Left cardiac atrium (tissue), 1 donor: ENCODE measurements around a stretch of chr3.

DNA sequence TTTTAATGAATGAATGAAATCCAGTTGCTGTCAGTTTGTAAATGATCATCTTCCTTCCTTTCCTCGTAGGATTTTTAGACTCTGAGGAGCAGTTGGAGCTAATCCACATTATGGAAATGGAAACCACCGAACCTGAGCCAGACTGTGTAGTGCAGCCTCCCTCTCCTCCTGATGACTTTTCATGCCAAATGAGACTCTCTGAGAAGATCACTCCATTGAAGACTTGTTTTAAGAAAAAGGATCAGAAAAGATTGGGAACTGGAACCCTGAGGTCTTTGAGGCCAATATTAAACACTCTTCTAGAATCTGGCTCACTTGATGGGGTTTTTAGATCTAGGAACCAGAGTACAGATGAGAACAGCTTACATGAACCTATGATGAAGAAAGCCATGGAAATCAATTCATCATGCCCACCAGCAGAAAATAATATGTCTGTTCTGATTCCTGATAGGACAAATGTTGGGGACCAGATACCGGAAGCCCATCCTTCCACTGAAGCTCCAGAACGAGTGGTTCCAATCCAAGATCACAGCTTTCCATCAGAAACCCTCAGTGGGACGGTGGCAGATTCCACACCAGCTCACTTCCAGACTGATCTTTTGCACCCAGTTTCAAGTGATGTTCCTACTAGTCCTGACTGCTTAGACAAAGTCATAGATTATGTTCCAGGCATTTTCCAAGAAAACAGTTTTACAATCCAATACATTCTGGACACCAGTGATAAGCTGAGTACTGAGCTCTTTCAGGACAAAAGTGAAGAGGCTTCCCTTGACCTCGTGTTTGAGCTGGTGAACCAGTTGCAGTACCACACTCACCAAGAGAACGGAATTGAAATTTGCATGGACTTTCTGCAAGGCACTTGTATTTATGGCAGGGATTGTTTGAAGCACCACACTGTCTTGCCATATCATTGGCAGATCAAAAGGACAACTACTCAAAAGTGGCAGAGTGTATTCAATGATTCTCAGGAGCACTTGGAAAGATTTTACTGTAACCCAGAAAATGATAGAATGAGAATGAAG lies 3.5 kb downstream of the TIPARP start:
- PRO-cap, result no peak

GRCh38 chr3:156680992-156681632 lies 6.7 kb downstream of the TIPARP start:
- PRO-cap, result no peak

DNA sequence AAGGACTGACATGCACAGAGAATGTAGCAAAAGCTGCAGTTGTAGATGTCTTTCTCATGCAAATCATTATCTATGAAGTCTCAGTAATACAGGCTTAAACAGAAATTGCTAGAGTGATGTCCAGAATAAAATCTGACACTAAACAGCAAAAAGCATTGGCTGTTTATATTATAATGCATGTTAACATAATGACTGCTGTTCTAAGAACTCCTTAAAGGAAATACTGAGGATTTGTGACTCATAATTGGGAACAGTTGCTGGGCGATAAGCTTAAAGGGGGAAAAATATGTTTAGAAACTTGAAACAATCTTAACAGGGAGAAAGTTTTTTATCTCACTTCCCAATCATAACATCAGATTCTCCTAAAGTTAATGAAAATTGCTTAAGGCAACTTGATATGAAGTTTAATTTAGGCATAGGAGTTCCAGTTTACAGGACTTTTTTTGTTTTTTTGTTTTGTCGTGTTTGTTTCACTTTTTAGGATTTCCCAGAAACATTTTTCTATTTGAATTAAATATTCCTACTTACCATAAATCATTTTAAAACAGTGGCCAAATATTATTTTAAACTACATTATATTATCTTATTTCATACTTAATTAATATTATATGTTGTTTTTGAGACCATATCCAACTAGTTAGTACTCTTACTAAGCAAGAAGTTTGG lies 17.6 kb downstream of the TIPARP start:
- PRO-cap, result no peak

DNA sequence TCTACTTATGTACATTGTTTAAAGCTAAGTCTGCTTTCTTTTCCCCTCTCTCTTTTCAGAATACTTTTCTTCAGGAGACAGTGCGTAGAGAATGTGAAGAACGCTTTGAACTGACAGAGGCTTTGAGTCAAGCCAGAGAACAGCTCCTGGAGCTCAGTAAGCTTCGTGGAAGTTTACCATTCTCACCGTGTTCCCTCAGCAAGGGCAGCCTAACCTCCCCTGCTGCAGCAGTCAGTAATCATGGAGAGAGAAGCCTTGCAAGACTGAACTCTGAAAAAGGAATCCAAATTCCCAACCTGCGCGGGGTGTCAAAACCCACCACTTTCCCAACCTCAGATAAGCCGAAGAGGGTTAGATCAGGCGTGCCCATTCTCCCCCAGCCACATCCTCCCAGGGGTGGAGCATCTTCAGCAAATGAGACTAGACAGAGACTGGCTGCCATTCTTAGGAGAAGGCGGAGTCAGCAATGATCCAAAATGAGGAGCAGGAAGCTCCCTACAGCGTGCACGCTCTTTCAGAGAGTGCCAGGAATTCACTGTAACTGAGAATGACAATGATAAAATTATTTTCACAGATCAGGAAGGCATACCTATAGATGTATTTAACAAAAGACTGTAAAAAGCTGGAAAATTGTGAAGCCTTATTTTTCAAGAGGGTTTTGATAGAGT lies 114.5 kb downstream of the CCNL1 start:
- PRO-cap, result no peak

DNA sequence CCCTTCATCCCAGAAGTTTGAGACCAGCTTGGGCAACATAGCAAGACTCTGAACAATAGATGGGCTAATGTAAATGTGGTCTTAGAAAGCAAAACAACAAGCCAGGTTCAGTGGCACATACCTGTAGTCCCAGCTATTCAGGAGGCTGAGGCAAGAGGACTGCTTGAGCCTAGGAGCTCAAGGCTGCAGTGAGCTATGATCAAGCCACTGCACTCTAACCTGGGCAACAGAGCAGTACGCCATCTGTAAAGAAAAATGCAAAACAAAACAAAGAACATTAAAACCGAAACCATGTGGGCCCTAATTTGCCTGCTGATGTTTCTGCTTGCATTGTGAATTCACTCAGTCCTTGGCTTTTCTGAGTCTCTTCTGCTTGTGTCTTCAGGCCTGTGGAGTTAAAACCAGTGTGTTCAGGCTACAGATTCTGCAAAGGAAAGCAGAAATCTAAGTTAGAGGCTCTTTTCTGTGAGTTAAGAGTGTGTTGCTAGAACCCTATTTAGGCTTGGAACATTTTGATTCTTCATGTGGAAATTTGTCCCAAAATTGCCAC lies 56.6 kb downstream of the CCNL1 start:
- PRO-cap, result no peak

GRCh38 chr3:157160225-157160420 lies 176 bp upstream of the CCNL1 start:
- PRO-cap, result bidirectional peak, plus-strand start at chr3:157160285, minus-strand start at chr3:157160147

- PRO-cap, result no peak
These were observed 16.2 kb upstream of the RARRES1 start for GRCh38 chr3:158748226-158749007.

GRCh38 chr3:158770321-158770755 lies 31.5 kb upstream of the MFSD1 start:
- PRO-cap, result no peak

DNA sequence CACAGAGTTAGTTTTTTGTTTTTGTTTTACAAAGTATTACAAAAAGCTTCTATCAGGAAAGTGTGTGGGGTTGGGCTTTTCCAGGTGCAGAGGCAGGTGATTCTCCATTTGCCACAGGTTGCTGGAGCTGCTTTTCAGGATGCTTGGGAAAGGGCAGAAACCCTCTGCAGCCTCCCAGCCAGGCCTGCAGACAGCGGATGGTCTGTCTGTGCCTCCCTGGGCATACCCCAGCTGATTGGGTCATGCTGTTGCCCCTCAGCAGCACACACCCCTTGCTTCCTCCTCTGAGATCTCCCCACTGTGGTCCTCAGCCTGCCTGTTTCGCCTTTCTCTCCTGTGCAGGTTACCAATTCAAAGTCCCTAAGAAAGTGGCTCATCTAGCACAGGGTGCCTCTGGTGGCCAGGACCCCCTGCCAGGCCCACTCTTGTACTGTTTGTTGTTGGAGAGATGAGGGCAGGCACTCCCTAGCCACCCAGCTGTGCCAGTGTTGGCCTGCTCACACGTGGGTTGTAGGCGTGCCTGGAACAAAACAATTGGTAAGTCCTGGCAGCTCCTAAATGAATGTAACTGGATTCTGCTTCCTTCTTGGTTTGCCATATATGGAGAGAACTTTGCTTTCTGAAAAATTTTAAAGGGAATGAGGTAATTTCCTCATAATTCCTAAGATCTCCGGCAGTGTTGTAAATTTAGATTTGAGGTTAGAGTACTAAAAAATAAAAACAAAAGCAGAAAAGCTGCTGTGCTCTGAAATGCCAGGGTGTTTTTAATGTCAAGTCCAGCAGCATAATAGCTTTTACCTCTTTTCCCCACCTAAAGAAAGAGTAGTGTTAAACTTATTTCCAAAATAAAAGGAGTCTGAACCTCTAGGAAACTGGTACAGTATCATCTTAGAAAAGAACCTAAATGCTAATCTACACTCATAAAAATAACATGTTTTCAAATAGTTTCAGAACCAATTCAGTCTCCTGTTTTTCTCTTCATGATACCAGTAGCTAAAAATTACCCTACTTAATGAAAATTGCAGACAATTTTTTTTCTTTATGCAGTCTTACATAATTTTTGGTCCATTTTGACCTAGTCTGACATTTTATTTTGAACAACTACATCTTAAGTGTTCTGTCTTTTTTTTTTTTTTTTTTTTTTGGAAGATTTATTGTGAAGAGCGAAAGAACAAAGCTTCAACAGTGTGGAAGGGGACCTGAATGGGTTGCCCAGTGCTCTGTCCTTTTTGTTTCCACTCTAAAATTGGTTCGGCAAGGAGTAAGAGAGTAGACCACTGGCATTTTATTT lies 449.6 kb upstream of the C3orf80 start:
- PRO-cap, result no peak

DNA sequence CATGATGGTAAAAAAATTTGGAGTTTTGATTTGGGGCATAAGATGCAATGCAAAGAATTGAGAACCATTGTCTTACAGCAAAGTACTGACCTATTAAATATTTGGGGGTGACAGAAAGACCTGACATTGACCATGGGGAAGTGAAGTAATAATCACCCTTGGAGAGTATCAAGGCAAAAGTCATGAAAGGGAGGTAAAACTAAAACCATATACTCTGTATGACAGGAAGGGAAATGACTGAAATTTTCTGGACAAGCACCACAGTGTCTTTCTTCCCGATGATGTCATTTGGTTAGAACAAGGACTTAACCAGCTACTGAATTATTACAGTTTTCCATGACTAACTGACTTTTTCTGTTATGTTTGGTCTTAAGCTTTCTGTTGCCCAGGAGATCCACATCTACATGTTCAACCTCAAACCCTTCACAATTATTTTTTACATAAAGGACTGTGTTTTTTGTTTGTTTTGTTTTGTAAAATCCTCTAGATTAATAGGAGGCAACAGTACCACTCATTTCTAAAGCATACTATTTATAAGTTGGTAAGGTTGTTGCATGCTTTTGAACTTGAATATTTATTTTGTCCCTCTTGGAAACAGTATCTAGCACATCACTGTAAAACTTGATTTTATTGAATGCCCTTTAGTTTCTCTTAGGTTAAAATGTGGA lies 428.5 kb upstream of the C3orf80 start:
- PRO-cap, result no peak

DNA sequence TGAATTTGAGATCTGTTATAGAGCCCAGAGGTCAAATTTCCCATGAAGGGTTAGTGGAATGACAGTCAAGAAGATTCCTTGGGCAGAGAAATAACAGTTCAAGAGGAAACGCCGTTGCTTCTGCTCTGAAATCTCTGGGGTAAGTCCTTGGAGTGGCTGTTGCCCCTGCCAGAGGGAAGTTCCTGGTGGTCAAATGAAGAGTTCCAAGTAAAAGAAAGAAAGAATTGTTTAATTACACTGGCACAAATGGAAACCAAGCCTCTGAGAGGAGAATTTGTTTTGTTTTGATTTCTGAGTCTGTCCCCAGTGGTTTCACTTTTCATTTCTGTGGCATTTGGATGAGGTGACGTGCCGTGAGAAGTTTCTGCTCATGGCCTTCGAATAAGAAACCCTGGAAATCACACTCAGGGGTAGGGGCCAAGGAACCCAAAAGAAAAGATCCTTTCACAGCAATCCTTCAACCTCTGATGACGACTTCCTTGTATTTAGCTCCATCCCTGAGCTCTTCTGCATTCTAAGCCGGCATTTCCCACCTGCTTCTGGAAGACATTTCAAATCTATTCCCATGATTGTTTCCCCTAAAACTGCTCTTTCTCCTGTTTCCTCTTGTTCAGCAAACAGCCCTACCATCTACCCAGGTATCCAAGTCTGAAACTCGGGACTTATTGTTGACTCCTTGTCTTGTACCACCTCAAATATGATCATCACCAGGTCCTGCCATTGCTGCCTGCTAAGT lies 313.9 kb upstream of the C3orf80 start:
- PRO-cap, result no peak

GRCh38 chr3:160408124-160408962 lies 8.9 kb downstream of the SMC4 start:
- PRO-cap, result no peak

GRCh38 chr3:160450269-160450856 lies 777 bp upstream of the TRIM59 start:
- PRO-cap, result no peak

GRCh38 chr3:160498584-160499280 lies 49.1 kb upstream of the TRIM59 start:
- PRO-cap, result no peak

DNA sequence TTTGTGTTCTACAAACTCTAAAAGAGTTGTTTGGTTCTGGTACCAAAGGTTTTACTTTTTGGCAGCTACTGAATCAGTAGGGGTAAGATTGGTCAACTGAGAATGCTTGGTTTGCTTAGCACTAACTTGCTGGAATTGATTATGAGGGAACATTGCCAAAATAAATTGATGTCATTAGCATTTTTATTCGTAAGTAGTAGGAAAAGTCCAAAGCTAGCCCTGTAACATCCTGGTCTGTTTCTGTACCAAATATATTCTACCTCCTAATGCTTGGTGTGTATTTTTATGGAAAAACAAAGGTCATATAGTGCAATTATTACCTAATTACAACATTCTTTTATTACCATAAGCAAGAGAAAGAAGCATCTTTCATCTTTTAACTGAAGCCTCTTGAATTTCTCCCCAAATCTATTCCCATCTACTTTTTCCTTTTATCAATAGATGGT lies 36.0 kb upstream of the KPNA4 start:
- PRO-cap, result no peak

- PRO-cap, result unidirectional peak, minus-strand start at chr3:160796890
These were observed 41.0 kb downstream of the PPM1L start for GRCh38 chr3:160796771-160797694.

DNA sequence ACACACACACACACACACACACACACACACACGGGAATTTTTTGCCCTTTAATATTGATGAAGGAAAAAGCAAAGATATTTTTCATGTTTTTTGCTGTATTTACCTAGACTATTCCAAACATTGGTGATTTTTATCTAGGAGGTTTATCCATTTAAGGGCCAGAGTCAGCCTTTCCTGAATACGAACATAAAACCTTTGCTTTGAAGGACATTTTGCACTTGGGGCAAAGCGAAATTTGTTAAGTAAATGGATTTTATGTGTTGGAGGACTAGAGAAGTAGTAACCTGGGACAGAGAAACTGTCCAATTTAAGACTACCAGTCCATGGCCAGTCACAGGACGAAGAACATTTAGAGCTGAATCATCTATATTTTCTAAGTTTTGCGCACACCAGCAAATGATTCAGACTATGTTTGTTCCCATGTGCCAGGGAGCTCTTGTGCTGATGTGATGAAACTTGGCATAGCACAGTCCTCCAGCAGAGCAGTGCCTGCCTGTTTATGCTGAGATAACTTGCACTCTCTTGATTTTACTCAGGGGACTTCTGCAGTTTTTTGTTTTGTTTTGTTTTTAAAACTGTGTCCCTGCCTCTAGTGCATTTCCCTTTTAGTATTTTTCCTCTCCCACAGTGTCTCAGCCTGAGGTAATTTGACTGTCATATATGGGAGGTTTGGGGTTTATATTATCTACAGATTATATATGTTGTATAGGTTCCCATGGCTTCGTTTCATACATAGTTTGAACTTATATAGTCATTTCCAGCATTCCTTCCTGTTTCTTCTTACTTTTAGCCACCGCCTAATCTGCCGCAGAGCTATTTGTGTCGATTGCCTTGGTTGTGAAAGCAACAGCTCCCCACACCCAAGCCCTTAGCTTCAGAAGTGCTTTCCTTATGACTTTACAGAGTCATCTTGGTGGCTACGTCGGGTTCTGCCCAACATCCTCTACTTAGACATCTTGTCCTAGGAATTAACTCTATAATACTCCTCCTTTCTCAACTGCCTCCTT lies 45.4 kb downstream of the PPM1L start:
- PRO-cap, result no peak

DNA sequence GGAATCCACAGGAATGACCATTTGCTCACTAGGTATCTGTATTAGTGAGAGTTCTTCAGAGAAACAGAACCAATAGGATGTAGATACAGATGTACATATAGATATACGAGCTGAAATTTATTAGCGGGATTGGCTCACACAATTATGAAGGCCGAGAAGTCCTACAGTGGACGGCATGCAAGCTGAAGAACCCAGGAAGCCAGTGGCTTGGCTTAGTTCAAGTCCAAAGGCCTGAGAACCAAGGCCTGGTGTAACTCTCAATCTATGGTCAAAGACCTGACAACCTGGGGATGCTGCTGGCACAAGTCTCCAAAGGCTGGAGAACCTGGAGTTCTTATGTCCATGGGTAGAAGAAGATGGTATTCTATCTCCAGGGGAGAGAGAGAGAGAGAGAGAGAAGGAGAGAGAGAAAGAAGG lies 84.3 kb downstream of the PPM1L start:
- PRO-cap, result no peak

- PRO-cap, result no peak
These were observed 129.9 kb downstream of the PPM1L start for GRCh38 chr3:160885576-160886737.

- PRO-cap, result no peak
These were observed 88.7 kb downstream of the B3GALNT1 start for GRCh38 chr3:161016404-161016832.